Daoy (cell line): ENCODE results near the genes ZNF141 and TMEM271.

DNA sequence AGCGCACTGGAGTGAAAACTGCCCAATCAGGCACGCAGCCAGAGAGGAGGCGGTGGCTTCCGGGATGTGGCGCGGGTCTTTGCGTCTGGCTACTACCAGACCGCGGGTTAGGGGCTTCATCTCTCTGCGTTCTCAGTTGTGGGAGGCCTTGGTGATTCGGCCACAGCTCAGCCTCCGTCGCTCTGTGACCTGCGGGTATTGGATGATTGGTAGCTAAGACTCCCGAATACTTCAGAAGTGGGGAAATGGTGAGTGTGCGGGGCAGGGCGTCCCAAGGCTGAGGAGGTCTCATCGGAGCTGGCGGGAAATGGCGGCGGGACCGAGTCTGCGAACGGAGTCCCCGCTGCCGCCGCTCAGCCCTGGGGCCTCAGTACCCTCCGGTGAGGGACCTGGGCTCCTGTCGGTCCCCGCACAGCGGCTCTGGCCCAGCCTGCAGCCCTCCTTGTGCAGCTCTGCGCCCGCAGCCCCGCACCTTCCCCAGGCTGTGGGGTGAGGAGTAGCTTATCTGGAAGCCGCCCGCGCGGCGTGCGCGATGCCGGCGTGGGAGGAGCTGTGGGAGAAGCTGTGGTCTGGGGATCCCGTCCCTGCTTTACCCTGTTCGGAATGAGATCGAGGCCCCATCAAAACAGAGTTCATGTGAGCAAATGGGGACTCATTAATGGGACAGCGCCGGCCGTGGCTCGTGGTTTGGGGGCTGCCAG, at the start of gene ZNF141:
ZNF141 (plus strand) TSS at position 76 of the 701 bp plus-strand sequence.
- RAMPAGE, long total RNA, result no peak

- RAMPAGE, long total RNA, result no peak
Observed at GRCh38 chr4:465918-466685, 32.9 kb downstream of the ZNF721 start.

DNA sequence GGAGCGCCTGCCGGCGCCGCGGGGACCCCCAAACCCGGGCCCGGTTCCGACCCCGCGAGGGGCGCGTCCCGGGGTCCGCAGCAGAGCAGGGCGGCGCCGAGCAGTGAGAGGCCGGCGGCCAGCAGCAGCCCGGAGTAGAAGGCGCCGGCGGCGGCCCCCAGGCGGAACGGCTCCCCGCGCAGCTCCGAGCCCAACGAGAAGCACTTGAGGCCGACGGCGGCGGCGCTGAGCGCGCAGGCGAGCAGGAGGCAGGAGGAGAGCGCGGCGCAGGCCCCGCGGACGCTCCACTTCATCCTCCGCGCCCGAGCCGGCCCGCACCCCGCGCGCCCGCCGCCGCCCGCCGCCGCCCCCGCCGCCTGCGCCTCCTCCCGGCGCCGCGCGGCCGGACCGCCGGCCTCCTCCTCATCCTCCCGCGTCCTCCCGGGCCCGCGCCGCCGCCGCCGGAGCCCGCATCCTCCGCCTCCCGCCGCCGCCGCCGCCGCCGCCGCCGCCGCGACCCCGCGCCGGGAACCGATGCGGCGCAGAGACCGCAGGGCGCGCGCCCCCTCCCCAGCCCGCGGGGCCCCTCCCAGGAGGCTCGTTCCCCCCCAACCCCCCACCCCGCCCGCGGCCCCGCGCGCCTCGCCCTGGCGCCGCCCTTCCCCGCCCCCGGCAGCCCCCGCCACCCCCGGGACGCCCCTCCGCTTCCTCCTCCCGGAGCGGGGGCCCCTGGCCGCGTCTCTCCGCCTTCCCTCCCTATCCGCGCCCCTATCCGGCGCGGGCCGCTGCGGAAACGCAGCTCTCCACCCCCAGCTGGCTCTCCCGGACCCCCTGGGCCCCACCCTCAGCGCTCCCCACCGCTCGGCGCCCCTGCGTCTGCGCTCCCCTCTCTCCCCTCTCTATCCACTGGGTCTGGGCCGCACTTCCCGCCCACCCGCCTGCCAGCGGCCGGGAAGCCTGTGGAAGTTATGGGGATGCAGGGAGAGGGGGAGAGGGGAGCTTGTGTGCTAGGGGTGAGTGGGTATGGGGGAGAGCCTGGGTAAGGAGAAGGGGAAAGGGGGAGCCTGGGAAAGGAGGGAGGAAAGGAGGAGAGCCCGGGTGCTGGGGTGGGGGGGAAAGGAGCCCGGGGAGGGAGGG, at the start of gene TMEM271:
TMEM271 (minus strand) TSS at position 526 of the 1,116 bp plus-strand sequence.
- RAMPAGE, long total RNA, result no peak

- RAMPAGE, long total RNA, result no peak
Observed at GRCh38 chr4:576993-577440, 922 bp upstream of the TMEM271 start.

- RAMPAGE, long total RNA, result no peak
Observed at GRCh38 chr4:692538-693125, 3.7 kb upstream of the SLC49A3 start.

DNA sequence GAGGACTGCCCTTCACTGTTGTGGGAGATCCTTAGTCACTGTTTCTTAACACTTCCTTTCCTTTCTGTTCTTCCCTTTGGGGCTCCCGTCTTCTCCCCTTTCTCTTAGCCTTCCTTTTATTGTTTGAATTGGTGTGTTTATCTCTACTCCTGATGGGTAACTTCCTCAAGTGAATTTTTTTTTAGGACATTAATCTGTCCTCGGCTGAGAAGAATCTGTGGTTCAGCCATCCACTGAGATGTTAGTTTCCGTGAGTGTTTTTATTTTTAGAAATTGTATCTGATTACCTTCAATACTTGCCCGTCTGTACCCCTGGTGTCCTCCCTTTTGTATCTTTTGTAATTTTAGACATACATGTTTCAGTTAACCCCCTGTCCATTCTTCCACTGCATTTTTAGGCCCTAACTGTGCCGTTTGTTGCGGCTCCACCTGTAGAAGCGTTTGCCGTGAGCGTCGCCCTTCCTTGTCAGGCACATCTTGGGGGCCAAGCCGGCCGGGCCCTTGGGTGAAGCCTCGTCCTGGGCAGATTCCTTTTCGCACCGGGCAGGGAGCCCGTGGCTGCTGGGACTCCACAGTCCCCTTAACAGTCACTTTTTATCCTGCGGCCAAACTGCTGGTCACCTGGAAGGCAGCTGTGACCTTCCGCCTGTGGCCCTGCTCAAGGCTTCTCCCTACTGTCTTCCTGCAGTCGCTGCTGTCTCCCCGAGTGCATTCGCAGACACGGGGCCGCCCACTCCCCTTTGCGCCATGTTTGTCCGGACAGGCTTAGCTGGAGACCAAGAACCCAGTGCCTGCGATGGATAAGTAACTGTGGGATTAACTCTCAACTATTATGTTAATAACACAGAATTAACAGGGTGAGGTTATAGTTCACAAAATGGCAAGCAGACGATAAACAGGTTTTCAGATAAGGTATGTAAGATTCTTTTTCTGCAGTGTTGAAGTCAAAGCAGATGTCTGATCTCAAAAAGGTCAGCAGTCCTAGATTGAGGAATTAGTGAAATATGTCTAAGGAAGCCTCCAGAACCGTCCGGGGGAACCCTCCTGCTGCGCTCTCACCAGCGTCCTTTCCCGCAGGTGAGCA, 54.9 kb downstream of the PCGF3 start:
- RAMPAGE, long total RNA, result no peak

DNA sequence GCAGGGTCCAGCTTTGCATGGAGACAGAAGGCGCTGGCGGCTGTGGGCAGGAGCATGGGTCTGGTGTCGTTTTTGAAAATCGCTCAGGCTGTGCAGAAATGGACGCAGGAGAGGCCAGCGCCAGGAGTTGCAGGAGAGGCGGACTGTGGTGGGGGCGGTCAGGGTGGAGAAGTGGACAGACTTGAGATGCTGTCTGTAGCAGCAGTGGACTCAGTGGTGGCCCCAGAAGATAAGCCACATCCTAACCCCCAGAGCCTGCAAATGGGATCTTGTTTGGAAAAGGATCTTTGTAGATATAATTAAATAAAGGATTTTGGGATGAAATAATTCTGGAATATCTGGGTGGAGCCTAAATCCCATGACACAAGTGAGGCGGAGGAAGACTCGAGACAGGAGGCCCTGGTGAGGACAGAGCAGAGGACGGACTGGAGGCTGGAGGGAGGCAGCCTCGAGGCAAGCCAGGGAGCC, 56.3 kb downstream of the PCGF3 start:
- RAMPAGE, long total RNA, result no peak

DNA sequence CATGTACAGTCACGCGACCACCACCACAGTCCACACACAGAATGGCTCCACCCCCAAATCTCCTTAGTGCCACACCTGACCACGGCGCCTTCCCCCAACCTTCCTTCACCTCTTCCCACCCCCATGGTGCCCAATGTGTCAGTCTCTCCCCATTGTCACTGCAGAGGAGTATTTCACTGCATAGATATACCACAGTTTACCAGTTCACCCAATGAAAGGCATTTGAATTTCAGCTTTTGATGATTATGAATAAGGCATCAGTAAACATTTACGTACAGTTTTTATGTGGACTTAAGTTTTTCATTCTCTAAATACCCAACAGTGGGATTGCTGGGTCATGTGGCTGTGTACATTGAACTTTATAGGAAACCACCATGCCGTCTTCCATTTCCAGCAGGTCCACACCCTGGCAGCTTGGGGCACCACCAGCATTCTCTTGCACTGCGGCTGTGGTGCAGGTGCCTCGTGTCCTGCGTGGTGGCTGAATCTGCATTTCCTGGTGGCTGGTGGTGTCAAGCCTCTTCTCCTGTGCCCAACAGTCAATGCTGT, 49.1 kb downstream of the CPLX1 start:
- RAMPAGE, long total RNA, result no peak

DNA sequence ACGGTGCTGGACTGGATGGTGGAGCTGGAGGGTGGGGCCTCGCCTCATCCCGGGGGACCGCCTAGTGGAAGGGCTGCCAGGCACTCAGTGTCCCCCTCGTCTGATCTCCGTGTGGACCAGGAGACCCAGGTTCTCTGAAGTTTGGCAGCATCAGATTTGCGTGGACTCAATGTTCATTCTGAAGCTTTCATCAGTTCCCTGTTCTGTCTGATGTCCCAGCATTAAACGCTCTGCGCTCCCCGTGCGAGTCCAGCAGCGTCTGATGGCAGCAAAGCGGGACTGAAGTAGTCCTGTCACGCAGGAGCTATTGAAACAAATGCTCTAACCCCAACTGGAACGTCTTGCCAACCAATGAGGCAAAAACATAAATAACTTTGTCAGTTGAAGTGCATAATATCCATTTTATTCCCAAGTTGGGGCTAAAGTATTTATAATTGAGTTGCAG, 7.1 kb downstream of the CPLX1 start:
- RAMPAGE, long total RNA, result no peak

DNA sequence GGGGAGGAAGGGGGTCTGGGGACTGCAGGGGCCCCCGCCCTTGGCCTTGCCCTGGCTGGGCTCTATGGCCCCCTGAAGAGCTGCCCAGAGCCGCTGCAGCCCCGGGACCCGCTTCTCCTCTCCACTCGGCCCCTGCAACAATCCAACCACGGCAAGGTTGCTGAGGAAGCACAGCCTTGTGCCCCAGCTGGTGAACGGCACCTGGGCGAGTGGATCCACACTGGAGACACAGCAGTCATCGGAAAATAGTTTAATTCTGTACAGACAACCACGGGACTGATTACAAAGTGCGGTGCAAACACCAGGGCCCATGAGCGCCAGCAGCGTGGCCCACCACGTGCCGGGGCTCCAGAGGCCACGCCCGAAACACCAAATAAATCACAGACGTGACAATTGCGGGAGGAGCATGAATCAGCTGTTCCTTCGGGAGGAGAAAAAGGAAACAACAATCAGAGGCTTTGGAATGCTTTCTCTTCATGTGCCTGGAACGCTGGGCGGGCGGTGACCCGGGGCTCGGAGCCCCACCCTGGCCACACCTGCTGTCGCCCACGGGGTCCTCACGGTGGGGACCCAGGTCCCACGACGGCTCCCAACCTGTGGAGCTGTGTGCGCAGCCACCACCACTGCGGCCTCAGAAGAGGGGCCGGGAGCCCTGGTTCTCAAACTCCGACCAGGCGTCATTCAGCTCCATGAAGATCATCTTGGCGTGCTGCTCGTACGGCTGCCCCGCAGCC, 23.3 kb upstream of the CPLX1 start:
- RAMPAGE, long total RNA, result no peak

GRCh38 chr4:957375-958271, 15.7 kb downstream of the DGKQ start:
- RAMPAGE, long total RNA, result no peak

GRCh38 chr4:962305-963366, 10.7 kb downstream of the DGKQ start:
- RAMPAGE, long total RNA, result no peak

DNA sequence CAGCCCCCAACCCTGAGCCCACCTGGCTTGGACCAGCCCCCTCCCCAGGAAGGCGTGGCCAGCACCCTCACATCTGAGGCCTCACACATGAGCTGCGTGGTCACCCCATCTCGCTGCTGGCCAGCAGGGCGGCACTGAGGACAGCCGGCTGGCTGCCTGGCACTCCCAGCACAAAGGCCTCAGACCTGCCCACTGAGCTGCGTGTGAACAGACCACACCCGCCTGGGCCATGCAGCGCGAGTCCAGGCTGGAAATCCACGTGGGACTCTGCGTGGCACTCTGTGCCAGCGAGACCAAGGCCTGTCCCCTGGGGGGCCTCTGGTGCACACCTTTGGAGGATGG, 10.0 kb downstream of the DGKQ start:
- RAMPAGE, long total RNA, result no peak

- RAMPAGE, long total RNA, result no peak
Observed at GRCh38 chr4:972824-973461, 426 bp downstream of the DGKQ start.

DNA sequence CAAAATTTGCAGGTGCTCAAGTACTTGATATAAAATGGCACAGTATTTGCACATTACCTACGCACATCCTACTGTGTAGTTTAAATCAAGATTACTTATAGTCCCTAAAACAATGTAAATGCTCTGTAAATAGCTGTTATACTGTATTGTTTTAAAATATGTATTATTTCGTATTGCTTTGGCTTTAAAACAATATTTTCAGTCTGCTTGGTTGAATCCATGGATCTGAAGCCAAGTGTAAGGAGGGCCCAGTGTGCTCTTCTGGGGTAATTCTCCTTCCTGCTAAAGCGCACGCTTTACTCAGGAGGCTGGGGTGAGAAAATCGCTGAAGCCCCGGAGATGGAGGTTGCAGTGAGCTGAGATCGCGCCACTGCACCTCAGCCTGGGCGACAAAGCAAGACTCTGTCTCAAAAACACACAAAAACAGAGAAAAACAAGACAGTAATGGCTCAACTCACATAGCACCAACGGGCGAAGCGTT, 456 bp upstream of the IDUA start:
- RAMPAGE, long total RNA, result no peak

DNA sequence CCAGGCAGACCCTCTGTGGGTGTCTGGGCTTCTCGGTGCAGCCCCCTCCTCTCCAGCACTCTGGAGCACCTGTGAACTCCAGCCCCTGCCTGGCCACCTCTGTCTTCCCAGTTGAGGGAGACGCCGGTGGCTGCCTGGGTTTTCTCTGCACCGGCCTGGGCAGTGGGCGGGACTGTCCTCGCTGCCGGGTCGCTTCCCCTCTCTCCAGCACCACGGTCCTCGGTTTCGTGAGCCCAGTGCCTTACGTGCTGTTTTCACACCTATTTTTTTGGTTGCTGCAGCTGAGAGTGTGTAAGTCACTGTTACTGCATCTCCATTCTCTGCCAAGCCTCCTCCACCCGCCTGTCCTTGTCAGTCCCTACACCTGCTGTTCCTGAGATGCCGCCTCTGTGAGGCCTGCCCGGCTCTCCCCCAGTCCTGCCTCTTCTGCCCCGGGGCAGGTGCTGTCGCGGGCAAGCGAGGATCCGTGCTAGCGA, 2.5 kb upstream of the FGFRL1 start:
- RAMPAGE, long total RNA, result no peak

DNA sequence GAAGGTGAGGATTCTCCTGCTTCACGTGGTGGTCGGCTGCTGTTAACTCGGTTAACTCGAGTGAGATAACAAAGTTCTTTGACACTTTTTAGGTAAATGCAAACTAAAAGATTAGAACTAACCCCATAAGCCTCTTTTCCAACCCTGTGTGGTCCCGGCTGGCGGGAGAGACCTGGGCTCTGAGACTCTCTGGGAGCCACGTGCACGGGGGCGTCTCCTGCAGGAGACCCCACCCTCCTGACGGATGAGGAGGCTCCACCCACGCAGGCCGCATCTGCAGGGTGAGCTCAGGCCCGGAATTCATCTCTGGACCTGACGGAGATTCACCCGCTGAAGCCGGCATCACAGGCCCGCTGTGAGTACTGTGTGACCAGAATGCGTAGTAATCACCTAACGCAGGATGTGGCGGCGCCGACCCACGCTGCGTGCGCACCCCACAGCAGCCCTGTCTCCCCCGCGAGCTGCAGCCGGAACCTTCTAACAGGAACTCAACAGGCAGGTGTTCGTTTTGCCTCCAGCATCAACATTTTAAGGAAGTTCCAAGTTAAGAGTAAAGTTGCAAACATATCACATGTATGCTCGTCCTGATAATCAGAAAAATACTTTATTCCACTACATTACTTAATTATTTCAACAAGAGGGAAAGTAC, 44.4 kb downstream of the FGFRL1 start:
- RAMPAGE, long total RNA, result no peak

- RAMPAGE, long total RNA, result no peak
Observed at GRCh38 chr4:1127947-1128256, 14.5 kb upstream of the RNF212 start.

GRCh38 chr4:1160194-1160725, 12.1 kb downstream of the SPON2 start:
- RAMPAGE, long total RNA, result no peak

GRCh38 chr4:1235164-1236257, 13.4 kb downstream of the CTBP1 start:
- RAMPAGE, long total RNA, result no peak